Psoas muscle (tissue), 2 donors: ENCODE data around the genes NME3, NHERF2 and NTHL1.

- PRO-cap, 2 experiments, result no peak in any of the 2 experiments
These were observed 1.5 kb downstream of the MAPK8IP3 start for GRCh38 chr16:1707429-1707915.

- PRO-cap, 2 experiments, result peak in 2 of 2 experiments; most common plus-strand start chr16:1771602 (in 1); most common minus-strand start chr16:1771537 (in 1)
These were observed at the start of gene NME3 for GRCh38 chr16:1771050-1772017. Gene NME3, minus strand, starts transcription at chr16:1771543.

- PRO-cap, 2 experiments, result no peak in any of the 2 experiments
These were observed 3.7 kb upstream of the MRPS34 start for GRCh38 chr16:1776360-1777326.

GRCh38 chr16:1807688-1808197 lies 14.2 kb upstream of the IGFALS start:
- PRO-cap, 2 experiments, result no peak in any of the 2 experiments

GRCh38 chr16:1809088-1809723 lies 15.7 kb upstream of the IGFALS start:
- PRO-cap, 2 experiments, result no peak in any of the 2 experiments

GRCh38 chr16:1839443-1840050 lies 12.5 kb downstream of the FAHD1 start:
- PRO-cap, 2 experiments, result no peak in any of the 2 experiments

DNA sequence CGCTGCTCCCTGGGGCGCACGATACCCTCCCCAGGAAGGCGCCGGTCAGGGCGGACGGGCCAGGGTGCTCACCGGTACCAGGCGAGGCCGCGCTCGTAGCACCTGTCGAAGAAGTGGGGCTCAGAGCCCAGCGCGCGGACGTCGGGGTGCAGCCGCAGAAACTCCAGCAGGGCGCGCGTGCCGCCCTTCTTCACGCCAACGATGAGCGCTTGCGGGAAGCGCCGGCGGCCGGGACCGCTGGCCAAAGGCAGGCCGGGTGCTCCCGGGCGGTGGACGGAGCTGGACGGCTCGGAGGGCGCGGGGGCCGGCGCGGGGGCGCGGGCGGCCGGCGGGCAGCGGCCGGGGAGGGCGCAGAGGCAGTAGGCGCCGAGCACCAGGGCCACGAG lies 383 bp downstream of the HS3ST6 start:
- PRO-cap, 2 experiments, result no peak in any of the 2 experiments

DNA sequence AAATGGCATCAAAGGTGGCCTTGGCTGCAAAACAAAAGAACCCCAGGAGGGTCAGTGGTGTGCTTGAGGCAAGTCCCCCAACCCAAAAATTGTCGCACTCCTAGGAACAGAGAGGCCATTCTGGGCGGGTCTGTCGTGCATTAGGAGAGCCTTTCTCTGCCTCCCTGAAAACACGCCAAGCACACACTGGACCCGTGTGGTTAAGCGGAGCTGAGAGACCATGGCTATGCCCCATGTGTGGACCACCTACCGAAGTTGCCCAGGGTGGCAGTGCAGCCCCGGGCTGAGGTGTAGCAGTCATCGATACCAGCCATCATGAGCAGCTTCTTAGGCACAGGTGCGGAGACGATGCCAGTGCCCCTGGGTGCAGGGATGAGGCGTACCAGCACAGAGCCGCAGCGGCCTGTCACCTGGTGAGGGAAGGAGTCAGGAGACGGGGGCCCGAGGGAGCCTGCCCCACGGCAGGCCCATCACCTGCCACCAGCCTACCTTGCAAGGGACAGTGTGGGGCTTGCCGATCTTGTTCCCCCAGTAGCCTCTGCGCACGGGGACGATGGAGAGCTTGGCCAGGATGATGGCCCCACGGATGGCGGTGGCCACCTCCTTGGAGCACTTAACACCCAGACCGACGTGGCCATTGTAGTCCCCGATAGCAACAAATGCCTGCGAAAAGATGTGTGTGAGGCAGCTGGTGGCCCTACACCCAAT lies 2.2 kb downstream of the RPS2 start:
- PRO-cap, 2 experiments, result no peak in any of the 2 experiments

DNA sequence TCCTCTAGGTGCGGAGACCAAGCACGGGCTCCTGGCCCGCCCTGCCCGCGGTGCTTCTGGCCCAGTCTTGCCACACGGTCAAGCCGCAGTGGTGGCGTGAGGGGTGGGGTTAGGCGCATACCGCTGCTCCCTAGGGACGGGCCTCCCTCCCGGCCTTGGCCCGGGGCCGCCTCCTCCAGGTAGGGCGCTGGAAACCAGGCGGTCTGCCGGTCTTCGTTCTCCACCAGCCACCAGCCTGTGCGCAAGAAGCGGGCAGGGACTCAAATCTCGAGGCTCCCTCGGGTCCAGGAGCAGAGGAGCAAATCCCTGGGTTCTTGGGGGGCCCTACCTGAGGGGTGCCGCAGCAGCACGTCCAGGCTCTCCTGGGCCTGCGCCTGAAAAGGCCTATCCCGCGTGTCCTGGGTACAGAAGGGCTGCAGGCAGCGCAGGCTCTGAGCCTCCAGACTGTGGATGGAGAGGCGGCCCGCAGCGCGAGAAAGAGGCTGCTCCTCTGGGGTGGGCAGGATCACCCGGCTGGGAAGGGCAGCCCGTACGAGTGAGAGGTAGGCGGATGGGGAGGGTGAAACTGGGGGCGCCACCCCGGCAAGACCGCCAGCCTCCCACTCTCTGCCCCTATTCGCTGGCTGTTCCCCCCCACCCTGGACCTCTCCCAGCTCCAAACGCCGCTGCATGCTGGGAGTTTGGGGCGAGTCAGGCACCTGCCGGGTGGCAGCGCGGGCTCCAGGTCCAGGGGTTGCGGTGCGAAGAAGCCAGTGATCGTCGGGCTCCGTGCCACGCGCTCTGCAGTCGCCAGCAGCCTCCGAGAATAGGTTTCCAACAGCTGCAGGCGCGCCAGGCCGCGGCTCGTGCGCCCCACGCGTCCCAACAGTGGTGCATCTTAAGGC lies 1.4 kb downstream of the NOXO1 start:
- PRO-cap, 2 experiments, result no peak in any of the 2 experiments

- PRO-cap, 2 experiments, result no peak in any of the 2 experiments
These were observed 1.2 kb downstream of the SYNGR3 start for GRCh38 chr16:1990781-1991637.

DNA sequence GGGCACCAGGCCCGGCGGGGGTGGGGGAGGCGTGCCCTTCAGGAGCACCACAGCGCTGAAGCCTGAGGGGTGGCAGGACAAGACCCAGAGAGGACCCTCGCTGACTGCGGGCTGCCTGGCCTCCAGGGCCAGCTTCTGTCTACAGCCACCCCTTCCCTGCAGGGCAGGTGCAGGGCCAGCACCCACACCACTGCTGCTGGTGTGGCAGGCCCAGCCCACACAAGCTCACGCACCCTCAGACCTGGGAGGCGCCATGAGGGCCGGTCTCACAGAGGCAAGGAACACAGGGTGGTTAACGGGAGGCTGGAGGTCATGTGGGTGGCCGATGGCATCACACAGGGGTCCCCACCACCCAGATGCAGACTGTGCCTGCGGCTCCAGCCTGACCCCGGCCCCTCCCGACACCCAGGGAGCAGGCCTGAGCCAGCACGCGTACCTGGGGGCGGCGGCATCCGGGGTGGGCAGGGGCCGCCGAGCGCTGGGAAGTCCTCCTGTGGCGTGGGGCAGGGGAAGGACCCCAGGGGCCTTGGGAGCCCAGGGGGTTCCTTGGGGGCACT lies 9.4 kb downstream of the SYNGR3 start:
- PRO-cap, 2 experiments, result no peak in any of the 2 experiments

- PRO-cap, 2 experiments, result peak in 2 of 2 experiments; most common plus-strand start chr16:2026902 (in 2); most common minus-strand start chr16:2026749 (in 1)
These were observed at the start of gene NHERF2 for GRCh38 chr16:2026438-2027569. Gene NHERF2, plus strand, starts transcription at chr16:2026902.

DNA sequence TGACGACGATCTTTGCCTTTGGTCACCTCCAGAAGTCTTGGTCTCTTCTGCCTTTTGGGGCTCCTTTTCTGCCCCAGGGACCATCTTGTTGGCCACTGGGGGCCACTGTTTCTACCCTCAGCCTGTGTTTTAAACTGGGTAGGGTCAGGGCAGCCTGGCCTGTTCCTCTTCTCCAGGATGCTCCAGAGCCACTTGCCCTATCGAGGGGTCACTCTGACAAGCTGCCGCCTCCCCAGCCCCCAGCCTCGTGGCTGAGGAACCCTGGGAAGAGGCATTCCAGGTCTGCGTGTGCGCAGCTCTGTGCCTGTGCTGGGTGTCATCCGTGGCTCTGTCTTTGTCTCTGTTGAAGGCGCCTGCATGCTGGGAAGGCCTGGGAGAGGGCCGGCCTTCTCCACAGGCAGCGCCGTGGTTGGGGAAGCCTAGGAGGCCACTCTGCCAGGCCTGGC lies 3.2 kb downstream of the NHERF2 start:
- PRO-cap, 2 experiments, result no peak in any of the 2 experiments

- PRO-cap, 2 experiments, result no peak in any of the 2 experiments
These were observed 4.6 kb downstream of the NTHL1 start for GRCh38 chr16:2042702-2043699.

- PRO-cap, 2 experiments, result peak in 2 of 2 experiments; most common plus-strand start chr16:2047985 (in 2); most common minus-strand start chr16:2047834 (in 2)
These were observed at the start of gene NTHL1 for GRCh38 chr16:2047039-2048131. Gene NTHL1, minus strand, starts transcription at chr16:2047834.

- PRO-cap, 2 experiments, result no peak in any of the 2 experiments
These were observed 8.2 kb downstream of the TSC2 start for GRCh38 chr16:2055828-2056528.

GRCh38 chr16:2124148-2124583 lies 11.5 kb downstream of the PKD1 start:
- PRO-cap, 2 experiments, result no peak in any of the 2 experiments

DNA sequence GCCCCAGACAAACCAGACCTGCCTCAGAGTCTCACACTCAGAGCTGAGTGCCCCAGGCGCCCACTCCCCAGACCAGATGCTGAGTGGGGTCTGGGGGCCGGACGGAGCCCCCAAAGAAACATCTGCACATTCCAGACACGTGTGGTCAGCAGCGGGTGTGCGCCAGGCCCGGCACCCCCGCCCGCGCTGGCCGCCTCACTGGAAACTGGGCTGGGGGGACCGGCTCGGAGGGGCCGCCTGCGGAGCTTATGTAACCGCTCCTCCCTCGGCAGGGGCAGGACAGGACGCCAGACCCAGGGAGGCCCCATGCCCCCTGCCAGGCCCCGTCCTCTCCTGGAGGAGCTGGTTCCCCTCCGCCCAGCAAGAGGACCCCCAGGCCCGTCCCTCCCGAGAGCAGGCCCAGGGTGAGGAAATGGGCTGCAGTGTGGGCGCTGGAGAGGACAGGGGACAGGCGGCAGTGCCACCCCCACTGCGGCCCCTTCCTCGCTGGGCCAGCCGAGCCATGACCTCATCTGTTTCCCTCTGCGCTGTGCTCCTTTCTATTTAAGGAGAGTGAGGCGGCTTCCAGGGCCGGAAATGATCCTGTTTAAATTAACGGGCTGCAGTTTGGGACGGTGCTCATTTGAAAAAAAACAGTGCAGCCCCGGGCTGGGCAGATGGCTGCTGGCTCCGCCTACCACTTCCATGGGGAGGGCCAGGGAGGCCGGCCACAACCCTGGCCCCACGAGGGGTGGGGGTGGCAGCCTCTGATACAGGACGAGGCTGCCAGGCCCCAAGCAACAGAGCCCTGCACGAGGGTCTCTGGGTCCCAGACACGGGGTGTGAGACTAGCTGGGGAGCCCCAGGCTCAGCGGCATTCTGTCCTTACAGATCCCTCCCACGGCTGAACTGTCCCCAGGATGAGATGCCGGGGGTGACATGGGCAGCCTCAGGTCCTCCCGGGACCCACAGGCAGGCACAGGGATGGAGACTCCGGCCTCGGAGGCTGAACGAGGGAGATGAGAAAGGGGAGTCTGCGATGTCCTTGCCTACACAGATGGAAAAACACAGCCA lies 10.8 kb downstream of the PKD1 start:
- PRO-cap, 2 experiments, result peak in 2 of 2 experiments; most common plus-strand start position 752 of the sequence (in 2); most common minus-strand start position 200 of the sequence (in 2)

GRCh38 chr16:2250002-2250736 lies 1.2 kb downstream of the ECI1 start:
- PRO-cap, 2 experiments, result no peak in any of the 2 experiments

- PRO-cap, 2 experiments, result no peak in any of the 2 experiments
These were observed 2.1 kb upstream of the TEDC2 start for GRCh38 chr16:2457446-2458505.